Glomerular endothelial cell (primary cell): Measurements from ENCODE around the gene CLPTM1L.

- RAMPAGE, long total RNA: no peak
These were observed 3.4 kb downstream of the SLC12A7 start for GRCh38 chr5:1108082-1109217.

DNA sequence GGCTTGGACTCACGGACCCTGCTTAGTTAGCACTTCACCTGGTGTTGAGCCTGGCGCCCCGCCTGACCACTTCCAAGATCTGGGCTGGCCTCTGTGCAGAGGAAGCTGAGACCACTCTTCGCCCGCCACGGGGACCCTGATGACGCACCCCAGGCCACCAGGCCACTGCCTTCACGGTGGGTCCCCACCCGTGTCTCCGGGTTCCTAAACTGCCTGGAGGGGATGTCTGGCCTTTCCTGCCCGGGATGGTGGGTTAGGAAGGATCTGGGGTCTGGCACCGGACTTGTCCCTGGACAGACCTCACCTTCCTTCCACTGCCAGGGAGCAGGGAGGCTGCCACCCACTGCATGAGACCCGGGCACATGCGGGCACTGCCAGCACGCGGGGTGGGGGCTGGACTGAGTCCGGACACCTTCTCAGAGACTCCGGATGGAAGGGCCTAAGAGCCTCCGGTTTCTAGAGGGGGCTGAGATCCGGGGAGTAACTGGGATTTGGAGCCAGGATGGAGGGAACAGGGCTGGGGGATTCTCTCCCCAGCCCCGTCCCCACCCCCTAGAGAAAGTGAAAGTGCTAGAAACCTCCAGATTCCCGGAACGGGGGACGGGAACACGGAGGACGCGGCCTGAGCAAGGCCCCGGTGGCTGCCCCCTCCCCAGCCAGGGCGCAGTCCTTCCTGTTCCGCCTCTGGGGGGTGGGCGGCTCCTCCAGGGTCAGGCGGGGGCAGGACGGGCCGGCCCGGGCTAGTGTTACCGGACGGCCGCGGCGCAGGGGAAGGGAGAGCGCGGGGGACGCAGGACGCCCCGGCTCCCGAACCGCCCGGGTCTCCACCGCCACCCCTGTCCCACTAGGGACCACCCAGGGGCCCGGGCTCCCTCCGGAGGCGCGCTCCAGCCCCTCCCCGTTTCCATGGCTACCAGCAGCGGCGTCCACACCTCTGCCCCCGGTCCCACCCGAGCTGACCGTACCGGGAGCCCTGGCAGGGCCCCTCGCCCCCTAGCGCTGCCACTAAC lies 865 bp downstream of the SLC12A7 start:
- RAMPAGE, long total RNA: no peak

DNA sequence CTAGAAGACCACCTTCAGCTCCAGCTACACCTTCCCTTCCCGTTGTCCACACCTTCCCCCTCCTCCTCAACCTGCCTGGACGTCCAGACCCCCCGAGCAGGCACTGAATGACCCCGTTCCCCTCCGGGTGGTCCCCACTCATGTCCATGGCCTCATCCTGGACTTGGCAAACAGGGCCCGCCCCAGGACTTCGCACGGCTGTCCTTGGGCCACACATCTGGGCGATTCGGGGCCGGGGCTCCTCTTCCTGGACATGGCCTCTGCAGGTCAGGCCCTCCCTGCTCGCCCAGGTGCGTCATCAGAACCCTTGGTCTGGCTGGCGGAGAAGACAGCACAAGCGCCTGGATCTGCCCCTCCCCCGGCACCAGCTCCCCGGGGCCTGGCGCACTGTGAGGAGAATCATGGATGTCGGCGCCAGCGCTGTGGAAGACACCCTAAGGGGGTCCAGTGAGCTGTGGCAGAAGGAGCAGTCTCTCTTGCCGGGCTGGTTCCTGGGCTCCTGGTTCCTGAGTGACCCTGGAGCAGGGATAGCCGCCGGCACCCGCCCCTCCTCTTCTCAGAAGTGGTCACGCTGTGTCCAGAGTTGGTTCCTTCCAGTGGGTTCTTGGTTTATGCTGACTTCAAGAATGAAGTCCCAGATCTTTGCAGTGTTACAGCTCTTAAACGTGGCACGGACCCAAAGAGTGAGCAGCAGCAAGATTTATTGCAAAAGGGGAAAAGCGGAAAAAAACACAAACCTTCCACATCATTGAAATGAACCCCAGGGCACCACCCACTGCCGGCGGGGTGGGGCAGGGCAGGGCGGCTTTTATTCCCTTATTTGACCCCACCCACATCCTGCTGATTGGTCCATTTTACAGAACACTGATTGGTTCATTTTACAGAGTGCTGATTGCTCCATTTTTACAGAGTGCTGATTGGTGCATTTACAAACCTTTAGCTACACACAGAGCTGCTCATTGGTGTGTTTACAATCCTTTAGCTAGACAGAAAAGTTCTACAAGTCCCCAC lies 25.9 kb upstream of the SLC12A7 start:
- RAMPAGE, long total RNA: no peak

DNA sequence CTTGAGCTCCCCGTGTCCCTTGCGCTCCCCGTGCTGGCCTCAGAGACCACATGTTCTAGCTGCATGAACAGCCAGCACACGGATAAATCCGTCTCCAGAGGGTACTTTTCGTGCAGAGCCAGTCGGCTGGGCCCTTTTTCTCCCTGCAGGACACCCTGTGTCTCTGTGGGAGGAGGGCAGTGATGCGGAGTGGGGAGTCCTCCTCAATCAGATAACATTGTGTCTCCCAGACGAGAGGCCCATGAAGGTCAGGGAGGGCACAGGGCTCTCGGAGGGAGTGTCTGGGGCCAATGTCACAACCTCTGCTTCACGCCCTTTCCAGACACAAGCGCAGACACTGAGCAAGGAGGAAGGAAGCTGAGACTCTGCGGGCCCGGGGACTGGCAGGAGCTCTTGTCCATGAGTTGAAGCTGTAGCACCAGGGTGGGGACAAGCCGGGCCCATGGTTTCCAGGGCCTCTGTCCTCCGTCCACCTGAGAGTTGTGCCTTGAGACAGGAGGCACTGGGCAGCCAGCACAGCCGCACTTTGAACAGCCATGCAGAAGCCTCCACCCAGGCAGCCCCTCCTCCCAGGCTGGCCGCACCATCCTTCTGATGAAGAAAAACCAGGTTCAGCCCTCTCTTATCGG lies 36.4 kb upstream of the SLC6A19 start:
- RAMPAGE, long total RNA: no peak

DNA sequence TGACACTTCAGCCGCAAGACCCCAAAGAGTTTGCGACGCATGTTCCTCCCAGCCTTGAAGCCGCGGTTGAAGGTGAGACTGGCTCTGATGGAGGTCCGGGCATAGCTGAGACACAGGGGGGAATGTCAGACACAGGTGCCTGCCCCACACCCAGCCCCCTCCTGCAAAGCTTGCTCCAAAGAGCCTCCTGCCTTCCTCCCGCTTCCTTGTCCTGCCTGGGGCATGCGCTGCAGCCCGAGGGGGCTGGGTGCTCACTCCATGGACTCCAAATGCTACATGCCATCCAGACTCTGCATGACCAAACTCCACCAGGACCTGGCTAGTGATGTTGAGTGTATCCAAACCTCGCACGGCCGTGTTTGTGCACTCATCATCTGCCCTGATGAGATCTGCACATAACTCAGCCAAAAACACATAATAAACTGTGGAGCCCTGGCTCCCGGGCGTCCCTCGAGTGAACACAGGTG lies 34.3 kb downstream of the TERT start:
- RAMPAGE, long total RNA: no peak

DNA sequence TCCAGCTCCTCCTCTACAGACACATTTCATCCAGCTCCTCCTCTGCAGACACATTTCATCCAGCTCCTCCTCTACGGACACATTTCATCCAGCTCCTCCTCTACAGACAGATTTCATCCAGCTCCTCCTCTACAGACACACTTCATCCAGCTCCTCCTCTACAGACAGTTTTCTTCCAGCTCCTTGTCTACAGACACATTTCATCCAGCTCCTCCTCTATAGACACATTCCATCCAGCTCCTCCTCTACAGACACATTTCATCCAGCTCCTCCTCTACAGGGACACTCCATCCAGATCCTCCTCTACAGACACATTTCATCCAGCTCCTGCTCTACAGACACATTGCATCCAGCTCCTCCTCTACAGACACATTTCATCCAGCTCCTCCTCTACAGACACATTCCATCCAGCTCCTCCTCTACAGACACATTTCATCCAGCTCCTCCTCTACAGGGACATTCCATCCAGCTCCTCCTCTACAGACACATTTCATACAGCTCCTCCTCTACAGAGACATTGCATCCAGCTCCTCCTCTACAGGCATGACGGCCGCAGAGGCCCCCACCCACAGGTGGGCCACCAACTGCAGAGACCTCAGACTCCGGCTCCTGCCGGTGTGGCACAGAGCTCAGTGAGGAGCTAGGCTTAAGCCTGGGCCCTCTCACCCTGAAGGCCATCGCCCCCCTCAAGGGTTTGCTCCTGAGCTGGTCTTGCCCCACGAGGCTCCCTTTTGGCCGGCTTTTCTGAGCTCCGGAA lies 16.2 kb downstream of the CLPTM1L start:
- RAMPAGE, long total RNA: no peak

DNA sequence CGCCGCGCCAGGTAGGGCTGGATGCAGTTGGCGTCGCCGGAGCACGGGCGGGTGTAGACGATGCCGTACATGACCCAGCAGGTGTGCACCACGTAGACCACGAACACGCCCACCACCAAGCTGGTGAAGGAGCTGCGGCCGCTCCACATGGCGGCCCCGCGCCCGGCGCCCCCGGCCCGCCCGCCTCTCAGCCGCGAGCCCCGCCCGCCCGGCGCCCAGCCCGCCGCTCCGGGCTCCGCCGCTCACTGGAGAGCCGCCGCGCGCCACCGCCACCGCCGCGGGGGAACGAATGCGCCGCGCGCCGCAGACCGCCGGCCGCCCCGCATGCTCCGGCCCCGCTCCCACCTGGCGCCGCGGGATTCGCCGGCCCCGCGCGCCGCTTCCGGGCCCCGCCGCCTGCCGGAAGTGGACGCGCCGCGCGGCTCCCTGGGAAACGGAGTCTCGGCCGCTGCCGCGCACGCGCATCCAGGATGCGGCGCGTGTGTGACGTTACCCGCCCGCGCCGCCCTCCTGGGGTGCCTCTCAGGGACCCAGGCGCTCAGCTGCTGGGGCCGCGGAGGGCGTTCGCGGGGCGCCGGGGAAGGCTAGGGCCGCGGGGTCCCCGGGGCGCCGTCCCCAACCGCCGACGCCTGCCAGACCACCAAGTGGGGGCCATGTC lies at the start of gene CLPTM1L:
Gene CLPTM1L, minus strand, starts transcription at position 407 of the 658 bp plus-strand sequence.
- RAMPAGE, long total RNA: no peak

GRCh38 chr5:1570656-1571440 lies 47.1 kb upstream of the LPCAT1 start:
- RAMPAGE, long total RNA: no peak

GRCh38 chr5:1629824-1630160 lies 106.0 kb upstream of the LPCAT1 start:
- RAMPAGE, long total RNA: no peak

- RAMPAGE, long total RNA: no peak
These were observed 383 bp upstream of the MRPL36 start for GRCh38 chr5:1800127-1800313.

- RAMPAGE, long total RNA: no peak
These were observed 7.8 kb downstream of the IRX4 start for GRCh38 chr5:1874926-1875346.

- RAMPAGE, long total RNA: no peak
These were observed 129.1 kb upstream of the IRX4 start for GRCh38 chr5:2011774-2012205.

DNA sequence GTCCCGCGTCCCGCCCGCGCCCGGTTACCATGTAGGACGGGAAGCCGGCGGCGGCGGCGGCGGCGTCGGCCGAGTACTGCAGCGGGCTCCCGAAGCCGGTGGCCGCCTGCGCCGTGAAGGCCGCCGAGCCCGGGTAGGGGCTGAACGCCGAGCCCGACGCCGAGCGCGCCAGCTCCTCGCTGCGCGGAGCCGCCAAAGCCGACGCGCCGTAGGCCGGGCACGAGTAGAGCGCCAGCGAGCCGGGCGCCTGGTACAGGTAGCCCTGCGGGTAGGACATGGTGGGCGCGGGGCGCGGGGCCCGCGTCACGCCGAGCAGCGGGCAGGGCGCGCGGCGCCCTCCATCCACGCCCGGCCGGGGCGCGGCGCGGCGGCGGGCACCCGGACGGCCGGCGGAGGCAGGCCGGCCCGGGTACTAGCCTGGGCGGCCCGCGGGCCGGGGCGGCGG lies 318 bp downstream of the IRX2 start:
- RAMPAGE, long total RNA: no peak

GRCh38 chr5:3606241-3606778 lies 10.7 kb downstream of the IRX1 start:
- RAMPAGE, long total RNA: no peak

- RAMPAGE, long total RNA: no peak
These were observed 239.0 kb upstream of the ADAMTS16 start for GRCh38 chr5:4901183-4901482.

DNA sequence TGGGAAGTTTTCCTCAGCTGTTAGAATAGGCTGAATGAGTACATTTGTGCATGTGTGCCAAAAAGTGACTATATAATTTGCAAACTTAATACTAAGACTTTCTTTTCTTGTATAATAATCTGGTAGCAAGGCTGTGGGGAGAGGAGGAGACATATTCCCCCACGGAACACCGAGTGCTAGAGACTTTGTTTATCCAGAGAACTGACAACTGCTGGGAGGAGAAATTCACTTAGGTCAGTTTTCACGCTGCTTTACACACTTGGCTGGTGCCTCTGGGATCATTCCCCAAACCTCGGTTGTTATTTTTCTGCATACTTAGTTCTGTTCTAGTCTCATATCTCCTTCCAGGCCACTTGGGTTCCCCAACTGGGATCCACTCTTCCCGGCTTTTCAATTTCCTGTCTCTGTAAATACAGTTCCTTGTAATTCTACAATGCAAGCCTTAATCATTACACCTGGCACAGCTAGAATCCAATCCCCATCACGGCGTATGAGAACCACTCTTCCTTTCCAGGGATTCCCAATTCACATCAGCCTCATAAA lies 238.2 kb upstream of the ADAMTS16 start:
- RAMPAGE, long total RNA: no peak

- RAMPAGE, long total RNA: no peak
These were observed 131.7 kb downstream of the ADAMTS16 start for GRCh38 chr5:5271805-5272230.

DNA sequence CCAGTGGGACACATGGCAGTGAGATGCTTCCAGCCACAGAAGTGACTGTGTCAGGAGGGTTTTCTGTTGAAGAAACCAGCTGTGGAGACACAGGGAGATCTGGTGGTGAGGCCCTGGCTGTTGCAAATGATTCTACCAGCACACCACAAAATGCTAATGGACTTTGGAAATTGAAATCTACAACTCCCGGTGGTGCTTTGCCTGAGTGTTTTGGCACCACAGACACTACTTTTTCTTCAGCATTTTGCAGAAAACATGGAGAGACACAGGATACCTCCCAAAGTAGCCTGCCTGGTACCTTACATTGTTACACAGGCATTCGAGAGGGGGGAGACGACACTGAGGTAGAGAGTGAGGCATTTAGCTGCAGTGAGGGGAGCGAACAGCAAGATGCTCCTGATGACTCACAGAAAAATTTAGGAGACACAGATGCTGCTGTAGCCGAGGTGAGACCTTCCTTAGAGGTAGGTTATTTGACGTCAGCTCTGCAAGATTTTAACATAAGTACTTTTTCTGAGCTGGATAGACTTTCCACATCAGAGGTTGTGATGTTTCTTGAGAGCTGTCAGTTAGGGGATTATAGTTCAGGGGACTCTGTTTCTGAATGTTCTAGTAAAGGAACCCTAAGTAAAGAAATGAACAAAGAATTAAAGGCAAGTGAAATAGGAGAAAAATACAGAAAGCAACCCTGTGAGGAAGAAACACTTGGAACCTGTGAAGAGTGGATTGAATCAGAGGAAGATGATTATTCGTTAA lies 40.0 kb downstream of the ICE1 start:
- RAMPAGE, long total RNA: no peak

GRCh38 chr5:5464274-5465039 lies 42.0 kb downstream of the ICE1 start:
- RAMPAGE, long total RNA: no peak

GRCh38 chr5:5532810-5533161 lies 110.3 kb downstream of the ICE1 start:
- RAMPAGE, long total RNA: no peak